M059J (cell line): ENCODE data around the gene GOLGA5.

DNA sequence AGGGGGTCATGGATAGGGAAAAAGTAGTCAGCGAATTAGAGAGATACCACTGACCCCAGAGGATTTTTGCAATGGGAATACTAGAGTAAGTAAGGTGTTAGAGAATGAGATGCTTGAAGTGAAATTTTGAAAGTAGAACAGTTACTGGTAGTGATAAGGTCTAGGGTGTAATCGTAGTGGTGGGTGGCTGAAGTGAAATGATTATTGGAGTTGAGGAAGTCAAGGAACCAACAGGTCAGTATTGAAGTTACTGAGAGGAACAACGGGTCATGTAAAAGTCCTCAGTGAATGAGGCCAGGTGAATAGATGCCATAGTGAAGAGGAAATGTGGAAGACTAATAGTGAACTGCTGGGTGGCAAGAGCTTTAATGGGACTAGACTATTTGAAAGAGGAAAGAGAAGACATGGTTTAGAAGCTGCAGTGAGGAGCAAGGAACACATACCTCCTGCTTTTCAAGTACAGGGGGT lies 6.9 kb downstream of the CPSF2 start:
- RAMPAGE, long total RNA: no peak

- RAMPAGE, long total RNA: no peak
Measured at GRCh38 chr14:92463245-92463595, 50.4 kb upstream of the RIN3 start.

DNA sequence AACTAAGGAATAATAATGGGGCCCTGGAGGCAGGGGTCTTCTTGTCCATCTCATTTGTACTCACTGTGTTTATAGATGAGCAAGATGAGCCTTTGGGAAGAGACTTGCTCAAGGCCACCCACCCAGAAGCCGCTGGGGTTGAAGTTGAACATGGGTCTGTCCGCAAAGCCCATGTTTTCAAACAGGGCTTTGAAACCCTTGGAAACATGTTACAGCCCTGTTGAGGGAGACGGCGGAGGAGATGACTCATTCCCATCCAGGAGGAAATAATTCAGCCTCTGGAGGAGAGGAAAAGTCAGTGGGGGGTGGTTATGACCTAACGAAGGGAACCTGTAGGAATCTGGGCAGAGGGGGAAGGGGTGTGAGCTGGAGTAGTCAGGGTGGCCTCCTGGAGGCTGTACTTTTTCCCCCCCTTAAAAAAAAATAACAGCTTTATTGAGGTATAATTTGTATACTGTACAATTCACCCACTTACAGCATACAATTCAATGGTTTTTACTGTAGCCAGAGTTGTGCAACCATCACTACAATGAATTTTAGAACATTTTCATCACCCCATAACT lies 2.1 kb upstream of the RIN3 start:
- RAMPAGE, long total RNA: no peak

- RAMPAGE, long total RNA: no peak
Measured at GRCh38 chr14:92514908-92515257, 1.3 kb downstream of the RIN3 start.

GRCh38 chr14:92532060-92533340 lies 18.9 kb downstream of the RIN3 start:
- RAMPAGE, long total RNA: no peak

GRCh38 chr14:92555516-92556763 lies 42.4 kb downstream of the RIN3 start:
- RAMPAGE, long total RNA: no peak

GRCh38 chr14:92585760-92586208 lies 72.2 kb downstream of the RIN3 start:
- RAMPAGE, long total RNA: no peak

- RAMPAGE, long total RNA: no peak
Measured at GRCh38 chr14:92603303-92603655, 89.7 kb downstream of the RIN3 start.

DNA sequence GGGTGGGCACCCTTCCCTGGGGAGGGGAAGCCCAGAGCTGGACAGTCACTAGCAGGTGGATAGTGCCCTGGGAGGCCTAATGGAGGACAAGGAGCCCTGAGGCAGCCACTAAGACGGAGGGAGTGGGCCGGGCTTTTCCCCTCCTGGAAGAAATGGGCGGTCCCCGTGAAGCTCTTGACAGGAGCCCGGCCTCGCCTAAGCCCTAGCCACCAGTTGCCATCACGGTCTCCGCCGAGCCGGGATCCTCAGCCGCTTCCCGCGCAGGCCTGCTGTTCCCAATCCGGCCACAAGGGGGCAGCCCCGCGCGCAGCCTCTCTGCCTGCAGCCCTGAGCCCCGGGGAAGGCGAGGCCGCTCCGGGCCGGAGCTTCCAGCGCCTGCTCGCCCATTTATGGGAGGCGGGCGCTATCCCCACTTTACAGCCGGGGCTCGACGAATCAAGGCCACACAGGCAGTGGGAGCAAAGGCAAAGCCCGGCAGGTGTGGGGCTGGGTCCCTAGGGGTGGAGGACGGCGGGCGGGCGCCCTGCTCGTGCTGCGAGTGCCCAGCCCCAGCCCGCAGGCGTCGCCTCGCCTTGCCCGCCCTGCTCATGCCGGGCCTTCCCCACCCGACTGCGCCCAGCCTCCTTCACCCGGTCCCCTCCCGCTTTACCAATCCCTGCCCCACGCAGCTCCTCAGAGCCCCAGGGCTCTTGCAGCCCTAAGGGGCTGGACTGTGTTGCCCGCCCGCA lies 61.5 kb downstream of the LGMN start:
- RAMPAGE, long total RNA: no peak

- RAMPAGE, long total RNA: no peak
Measured at GRCh38 chr14:92747562-92748346, 673 bp downstream of the LGMN start.

DNA sequence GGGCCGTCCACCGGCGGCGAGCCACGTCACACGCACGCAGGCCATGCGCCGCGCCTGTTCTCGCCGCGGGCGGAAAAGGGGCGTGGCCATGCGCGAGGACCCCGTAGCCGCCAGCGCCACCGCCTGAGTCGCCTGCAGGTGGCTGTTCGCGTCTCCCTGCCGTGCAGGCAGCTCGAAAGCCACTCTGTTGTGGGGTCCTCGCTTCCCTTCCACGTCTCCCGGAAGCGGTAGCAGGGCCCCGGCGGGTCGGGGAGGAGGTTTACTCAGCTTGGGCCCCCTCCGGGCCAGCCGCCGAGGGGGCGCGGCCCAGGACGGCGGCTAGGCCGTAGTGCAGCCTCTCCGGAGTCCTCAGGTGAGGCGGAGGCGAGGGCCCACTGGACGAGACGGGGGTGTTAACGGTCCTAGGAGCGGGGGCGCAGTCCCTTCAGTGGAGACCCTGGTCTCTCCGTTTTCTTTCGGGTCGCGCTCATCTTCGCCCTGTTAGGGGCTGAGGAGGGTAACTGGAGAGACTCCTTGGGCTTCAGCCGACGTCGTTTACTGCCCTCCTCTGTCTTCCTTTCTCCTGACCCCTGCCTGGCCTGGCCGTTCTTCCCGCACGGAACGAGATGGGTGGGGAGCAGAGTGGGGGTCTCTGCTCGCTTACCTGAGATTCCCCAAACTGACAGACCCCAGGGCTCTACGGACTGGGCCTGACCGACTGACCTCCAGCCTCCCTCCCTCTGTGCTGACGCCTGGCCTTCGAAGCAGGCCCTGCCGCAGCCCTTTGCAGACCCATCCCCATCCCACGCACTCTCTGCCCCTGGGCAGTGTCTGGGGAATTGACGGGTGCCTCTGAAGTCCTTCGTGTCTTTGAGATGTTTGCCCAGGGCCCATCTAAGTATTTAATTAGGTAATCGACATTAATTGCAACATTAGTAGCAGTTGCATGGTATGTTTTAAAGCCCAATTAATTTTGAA lies at the start of gene GOLGA5:
GOLGA5 (plus strand) TSS at position 201 of the 957 bp plus-strand sequence.
- RAMPAGE, long total RNA: no peak

- RAMPAGE, long total RNA: no peak
Measured at GRCh38 chr14:92922414-92922795, 545 bp upstream of the CHGA start.

GRCh38 chr14:92929461-92929868 lies 6.5 kb downstream of the CHGA start:
- RAMPAGE, long total RNA: no peak

DNA sequence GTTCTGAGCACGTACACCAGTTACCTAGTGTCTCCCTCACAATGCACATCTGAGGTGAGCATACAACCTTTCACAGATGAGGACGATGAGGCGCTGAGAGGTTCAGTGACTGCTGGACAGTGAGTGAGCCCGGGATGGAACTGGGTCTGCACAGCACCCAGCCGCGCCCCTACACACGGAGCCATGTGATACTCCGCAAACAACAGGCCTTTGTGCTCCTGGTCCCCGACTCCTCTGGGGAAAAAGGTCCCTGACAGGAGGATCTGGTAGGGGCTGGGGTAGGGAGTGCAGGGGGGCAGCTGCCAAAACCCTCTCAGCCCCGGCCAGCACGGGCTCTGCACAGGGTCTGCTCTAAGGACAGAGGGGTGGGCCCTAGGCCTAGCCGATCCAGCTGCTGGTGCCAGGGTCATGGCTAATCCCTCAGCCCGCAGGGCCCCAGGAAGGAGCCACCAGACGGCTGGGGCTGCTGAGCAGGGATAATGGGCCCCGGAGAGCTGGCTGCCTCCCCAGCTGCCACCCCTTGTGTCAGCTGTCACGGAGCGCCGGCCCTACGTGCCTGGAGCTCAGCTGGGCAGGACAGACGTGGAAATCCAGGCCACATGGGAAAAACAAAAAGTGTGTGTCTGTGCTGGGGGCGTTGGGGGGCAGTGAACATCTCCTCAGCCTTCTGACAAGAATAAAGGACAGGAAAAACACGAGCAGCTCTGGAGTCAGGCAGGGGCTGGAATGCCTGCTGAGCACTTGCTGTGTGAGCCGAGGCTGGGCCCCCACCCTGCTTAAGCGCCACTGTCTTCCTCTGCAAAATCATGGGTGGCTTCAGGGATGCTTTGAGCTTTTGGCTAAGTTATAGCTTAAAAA lies 36.1 kb downstream of the CHGA start:
- RAMPAGE, long total RNA: no peak

DNA sequence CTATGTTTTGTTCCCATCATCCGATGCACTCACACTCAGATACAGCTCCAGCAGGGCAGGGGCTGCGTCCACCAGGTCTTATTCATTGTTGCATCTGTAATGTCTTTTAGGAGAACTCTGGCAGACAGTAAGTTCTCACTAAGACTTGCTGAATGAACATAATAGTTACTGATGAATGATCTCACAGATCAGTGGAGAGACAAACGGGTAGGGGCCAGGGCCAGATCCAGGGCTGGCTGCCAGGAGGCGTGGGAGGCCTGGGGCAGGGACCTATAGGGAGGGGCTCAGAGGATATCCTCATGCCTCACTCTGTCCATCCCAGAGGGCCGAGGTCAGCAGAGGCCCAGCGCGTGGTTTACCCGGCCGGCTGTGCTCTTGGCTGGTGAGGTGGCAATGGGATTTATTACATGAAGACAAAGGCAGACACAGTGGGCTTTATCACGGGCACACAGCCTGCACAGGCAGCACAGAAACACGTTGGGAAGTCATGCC lies 85.4 kb downstream of the CHGA start:
- RAMPAGE, long total RNA: no peak

- RAMPAGE, long total RNA: no peak
Measured at GRCh38 chr14:93012561-93012900, 89.6 kb downstream of the CHGA start.

- RAMPAGE, long total RNA: no peak
Measured at GRCh38 chr14:93039417-93040125, 76.2 kb downstream of the ITPK1 start.

DNA sequence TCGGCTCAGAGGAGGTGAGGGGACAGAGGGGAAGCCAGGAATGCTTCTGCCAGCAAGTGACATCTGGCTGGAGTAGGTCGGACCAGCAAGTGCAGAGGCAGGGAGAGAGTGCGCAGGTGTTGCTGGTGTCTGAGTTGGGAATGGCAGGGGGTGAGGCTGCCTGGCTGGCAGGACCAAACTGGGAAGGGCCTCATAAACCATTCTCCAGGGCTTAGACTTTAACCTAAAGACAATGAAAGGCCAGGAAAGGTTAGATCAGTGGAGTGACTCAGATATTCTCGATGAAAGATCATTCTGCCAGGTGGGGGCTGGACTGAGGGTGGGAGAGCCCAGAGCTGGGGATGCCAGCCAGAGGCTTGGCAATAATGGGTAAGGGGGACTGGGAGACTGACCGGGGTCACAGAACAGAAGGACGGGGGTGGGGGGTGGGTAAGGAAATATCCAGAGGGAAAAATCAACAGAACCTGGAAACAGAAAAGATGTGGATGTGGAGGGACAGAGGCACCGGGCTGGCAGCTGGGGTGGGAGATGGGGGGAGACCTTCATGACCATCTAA lies 66.3 kb downstream of the ITPK1 start:
- RAMPAGE, long total RNA: no peak

GRCh38 chr14:93056897-93057095 lies 58.9 kb downstream of the ITPK1 start:
- RAMPAGE, long total RNA: no peak

DNA sequence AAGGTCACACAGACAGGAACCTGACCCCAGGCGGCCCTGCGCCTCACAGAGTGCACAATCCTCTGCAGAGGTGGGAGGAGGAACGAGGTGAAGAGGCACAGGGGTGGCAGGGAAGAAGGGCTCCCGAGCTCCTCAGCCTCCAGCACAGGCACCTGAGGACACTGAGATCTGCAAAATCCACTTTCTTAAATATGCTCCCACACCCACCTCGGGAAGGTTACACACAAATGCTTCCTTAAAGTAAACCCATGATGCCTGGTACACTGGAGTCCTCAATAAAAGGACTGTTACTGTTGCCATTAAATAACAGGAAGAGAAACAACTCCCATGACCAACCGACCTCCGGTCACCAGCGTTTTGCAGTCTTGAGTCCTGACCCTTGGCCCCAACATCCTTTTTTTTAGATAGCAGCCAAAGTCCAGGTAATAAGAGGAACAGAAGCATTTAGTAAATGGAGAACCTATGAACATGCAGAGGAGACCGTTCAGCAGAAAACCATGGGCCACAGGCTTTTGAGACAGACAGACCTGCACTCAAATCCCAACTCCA lies 42.4 kb downstream of the ITPK1 start:
- RAMPAGE, long total RNA: no peak